SK-N-DZ (cell line): ENCODE results near the gene DYNC1H1.

DNA sequence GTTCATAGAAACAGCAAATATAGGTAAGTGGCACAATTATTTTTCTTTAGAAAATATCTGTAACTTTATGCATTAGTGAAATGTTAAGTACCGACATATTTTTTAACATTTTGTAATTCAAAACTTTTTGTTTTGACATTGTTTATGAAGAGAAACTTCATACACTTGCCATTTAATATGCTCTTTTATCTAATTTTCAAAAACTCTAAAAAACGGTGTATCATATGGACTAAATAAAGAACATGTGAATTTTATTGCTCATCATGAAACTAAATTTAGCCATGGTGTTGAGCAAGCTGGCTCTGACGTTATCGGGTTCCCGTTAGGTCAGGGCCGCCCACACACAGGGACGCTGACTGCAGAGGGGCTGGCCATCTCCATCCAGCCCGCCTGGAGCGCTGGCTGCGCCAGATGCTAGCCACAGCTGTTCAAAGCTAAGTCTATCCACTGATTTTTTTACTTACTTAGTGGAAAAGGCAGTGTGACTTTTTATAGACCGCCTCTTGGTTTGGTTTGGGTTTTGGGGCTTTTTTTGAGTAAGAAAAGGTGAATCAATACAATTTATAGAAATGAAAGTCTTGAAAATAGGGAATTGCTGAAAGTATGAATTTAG is 36.5 kb upstream of the DYNC1H1 start:
RAMPAGE:
- cytosol, long total RNA = no peak
- nucleus, long total RNA = no peak

GRCh38 chr14:101964052-101965214 is at the start of gene DYNC1H1:
DYNC1H1 (plus strand) TSS chr14:101964573.
RAMPAGE:
- cytosol, long total RNA = start-site peak on the plus strand at chr14:101964510-101964622, 58 and 61 reads in 2 replicates
- nucleus, long total RNA = start-site peak on the plus strand at chr14:101964561-101964574, 354 and 11 reads in 2 replicates

RAMPAGE:
- cytosol, long total RNA = no peak
- nucleus, long total RNA = no peak
Measured at GRCh38 chr14:101994057-101994552, 29.7 kb downstream of the DYNC1H1 start.

DNA sequence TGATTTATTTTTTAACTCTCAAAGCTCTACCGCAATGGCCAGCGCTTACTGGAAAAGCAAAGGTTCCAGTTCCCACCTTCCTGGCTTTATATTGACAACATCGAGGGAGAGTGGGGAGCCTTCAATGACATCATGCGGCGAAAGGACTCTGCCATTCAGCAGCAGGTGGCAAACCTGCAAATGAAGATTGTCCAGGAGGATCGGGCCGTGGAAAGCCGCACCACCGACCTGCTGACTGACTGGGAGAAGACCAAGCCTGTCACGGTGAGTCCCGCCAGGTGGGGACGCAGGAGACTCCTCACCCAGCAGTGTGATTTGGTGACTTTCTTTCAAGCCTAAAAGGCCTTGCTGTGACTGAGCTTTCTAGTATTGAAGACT is 32.6 kb downstream of the DYNC1H1 start:
RAMPAGE:
- cytosol, long total RNA = no peak
- nucleus, long total RNA = no peak

RAMPAGE:
- cytosol, long total RNA = no peak
- nucleus, long total RNA = no peak
Measured at GRCh38 chr14:102083453-102084209, 3.2 kb downstream of the HSP90AA1 start.

DNA sequence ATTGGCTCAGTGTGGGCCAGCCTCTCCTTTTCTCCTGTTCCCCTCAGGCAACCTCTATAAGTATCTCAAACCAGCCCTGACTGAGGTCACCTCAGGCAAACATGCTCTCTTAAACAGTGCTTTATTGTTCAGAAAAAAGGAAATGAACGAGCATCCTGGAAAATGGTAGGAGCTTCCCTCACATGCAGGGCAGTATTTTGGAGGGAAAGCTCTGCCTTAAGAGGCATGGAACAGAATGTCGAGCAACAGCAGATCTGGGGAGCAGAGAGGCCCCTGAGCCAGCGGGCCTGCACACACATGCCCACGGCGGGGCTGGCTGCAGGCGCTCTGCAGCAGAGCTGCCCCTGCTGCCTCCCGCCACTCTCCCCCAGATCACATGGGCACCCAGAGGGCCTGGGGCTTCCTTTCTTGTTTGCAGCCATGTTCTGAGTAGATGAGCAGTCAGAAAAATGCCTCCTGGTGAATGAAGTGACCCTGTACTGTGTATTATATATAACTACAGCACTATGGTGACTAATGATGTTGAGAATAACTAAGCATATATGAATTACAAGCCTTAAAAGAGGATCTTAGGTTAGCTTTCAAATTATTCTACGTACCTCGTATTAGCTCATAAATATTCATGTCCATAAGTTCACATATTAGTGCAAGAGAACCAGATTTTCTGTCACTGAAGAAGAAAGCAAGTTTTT is 41.9 kb downstream of the MOK start:
RAMPAGE:
- cytosol, long total RNA = no peak
- nucleus, long total RNA = no peak

GRCh38 chr14:102364757-102365253 is 2.1 kb downstream of the TECPR2 start:
RAMPAGE:
- cytosol, long total RNA = no peak
- nucleus, long total RNA = no peak

RAMPAGE:
- cytosol, long total RNA = no peak
- nucleus, long total RNA = no peak
Measured at GRCh38 chr14:102408260-102409353, 45.9 kb downstream of the TECPR2 start.

DNA sequence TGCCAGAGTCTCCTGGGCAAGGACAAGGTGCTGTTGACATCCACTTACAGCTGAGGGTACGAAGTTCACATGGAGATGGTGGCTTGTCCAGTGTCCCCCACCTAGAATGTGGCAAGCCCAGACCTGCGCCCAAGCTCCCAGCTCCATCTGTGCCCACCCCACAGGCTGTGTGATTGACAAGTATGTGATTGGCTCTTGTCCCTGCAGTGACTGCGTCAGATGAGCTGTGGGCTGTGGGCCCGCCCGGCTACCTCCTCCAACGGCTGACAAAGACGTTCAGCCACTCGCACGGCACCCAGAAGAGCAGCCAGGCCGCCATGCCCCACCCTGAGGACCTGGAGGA is 11.7 kb downstream of the ANKRD9 start:
RAMPAGE:
- cytosol, long total RNA = no peak
- nucleus, long total RNA = no peak

DNA sequence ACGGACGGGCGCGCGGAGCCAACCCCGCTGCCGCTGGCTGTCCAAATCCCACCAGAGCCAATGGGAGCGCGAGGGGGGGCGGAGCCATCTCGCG is 137 bp upstream of the RCOR1 start:
RAMPAGE:
- cytosol, long total RNA = no peak
- nucleus, long total RNA = no peak

DNA sequence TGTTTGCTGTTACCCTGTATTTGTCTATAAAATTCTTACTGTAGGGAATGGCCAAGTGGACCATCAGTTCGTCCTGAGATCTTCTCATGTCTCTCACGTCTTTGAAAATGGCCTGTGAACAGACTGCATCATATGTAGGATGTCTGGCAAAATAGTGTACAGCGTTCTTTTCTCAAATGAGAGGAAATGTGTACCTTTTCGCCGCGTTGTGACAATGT is 1.4 kb downstream of the TRAF3 start:
RAMPAGE:
- cytosol, long total RNA = no peak
- nucleus, long total RNA = no peak

DNA sequence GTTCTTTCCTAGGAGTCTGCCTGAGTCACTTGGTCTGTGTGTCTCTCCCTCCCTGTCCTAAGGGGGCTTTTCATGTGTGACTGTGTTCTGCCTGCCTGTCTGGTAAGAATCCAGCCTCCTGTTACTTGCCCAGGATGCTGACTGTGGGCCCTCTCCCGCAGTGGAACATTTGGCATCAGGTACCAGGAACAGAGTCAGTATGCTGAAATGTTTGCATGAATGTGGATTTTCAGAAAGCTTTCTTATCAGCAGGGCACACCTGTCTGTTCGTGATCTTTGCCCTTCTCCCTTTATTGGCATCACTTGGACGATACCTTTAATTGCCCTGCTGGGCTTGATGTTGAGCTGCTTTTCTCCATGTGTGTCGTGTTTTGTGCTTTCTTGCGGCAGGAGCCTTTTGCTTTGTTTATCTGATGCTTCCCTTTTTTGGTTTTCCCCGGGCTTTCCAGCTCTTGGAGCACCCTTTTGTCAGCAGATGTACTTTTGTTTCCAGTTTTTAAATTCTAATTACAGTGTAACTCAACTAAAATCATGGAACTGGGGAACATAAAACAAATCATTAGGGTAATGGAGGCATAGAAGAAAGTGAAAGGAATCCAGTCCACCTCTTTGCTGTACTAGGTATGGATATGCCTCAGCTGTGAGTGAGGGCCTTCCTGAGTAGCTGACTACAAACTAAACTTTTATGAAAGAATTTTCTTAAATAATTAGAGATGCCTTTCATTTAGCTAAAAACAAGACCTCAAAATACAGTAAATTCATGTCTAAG is 72.5 kb downstream of the TRAF3 start:
RAMPAGE:
- cytosol, long total RNA = no peak
- nucleus, long total RNA = no peak

GRCh38 chr14:102900684-102901674 is 21.5 kb upstream of the AMN start:
RAMPAGE:
- cytosol, long total RNA = no peak
- nucleus, long total RNA = no peak

DNA sequence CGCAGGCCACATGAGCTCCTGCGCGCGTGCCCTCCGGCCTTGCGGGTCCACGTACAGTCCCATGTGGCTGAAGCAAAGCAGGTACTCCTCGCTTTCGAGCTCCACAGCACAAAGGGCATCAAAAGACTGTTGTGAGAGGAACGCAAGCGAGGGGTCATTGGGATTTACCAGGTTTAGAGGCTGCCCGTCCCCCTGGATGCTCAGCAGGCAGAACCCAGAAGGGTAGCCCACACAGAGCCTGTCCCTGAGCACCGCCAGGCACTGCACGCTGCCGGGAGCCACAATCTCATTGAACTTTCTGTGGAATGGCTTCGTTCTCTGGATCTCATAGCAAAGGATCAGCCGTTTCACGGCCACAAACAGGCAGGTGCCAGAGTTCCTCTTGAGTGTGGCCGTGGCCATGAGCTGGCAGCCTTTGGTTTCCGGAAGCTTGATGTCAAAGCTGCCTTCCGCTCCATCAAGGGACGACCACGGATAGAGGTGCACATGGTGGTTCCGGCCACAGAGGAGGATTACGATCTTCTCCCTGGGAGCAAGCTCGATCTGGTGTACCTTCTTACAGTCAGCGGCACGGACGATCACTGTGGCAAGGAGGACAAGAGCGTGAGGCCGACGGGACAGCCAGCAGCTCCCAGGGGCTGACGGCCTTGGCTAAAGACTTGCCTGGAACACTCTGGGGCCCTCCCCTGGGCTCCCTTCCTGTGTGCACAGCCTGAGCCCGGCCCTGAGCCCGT is 21.6 kb downstream of the AMN start:
RAMPAGE:
- cytosol, long total RNA = no peak
- nucleus, long total RNA = no peak

DNA sequence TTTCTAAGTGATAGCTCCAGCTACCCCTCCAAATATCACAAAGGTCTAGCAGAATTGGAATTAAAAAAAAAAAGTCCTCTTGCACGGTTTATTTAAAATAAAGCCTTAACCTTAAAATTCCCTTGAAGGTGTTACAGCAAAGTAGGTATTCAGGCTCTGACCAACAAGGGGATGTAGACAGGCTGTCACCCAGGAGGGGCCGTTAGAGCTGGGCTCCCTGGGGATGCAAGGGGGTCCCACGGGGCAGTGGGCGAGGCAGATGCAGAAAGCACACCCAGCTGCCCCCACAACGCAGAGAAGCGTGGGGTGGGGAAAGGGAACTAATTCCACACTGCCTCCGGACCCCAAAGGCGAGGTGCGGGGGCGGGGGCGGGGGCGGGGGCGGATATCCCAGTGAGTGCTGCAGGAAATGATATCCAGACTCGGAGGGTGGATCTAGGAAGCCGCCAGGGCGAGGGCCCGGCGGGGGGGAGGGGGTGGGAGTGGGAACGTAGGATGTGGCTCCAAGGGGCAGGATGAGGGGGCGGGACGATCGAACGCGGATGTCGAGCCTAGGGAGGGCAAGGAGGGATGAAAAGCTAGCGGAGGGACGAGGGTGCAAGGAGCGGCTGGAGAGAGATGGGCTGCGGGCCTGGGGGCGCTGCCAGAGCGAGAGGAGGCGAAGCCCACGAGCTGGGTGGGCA is 1.0 kb downstream of the CDC42BPB start:
RAMPAGE:
- cytosol, long total RNA = no peak
- nucleus, long total RNA = no peak

GRCh38 chr14:103137693-103138431 is 14.6 kb downstream of the TNFAIP2 start:
RAMPAGE:
- cytosol, long total RNA = no peak
- nucleus, long total RNA = no peak

GRCh38 chr14:103186896-103187709 is 63.8 kb downstream of the TNFAIP2 start:
RAMPAGE:
- cytosol, long total RNA = no peak
- nucleus, long total RNA = no peak

GRCh38 chr14:103201818-103202280 is 78.6 kb downstream of the TNFAIP2 start:
RAMPAGE:
- cytosol, long total RNA = no peak
- nucleus, long total RNA = no peak

DNA sequence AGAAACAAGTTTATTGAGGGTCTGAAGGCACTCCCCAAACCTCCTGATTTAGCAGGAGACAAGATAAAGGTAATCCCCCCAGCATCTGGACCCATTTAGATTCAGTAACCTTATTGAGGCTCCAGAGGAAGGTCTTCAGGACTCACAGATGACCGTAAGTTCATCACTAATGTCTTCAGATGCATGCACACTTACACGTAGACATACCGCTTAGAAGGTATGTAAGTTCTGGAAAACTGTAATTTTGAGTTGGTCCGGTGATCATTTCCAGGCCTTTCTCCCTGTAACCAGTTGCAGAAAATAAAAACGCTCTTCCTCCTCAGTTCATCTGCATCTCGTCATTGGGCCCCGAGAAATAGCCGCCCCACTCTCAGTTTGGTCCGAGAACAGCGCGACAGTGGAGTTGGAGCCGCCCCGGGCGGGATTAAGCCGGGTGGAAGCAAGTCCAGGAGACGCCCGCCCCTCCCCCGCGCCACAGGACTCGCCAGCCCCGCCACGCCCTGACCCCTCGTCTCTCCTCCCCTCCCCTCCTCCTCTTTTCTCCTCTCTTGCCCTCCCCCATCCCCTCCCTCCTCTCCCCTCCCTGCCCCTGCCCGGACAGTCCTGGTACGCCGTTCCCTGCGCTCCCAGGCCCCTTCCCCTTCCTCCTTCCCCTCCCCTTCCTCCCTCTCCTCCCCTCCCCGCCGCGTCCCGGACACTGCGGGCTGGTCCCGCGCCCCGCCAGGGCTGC is 83.7 kb downstream of the TNFAIP2 start:
RAMPAGE:
- cytosol, long total RNA = no peak
- nucleus, long total RNA = no peak

RAMPAGE:
- cytosol, long total RNA = no peak
- nucleus, long total RNA = no peak
Measured at GRCh38 chr14:103208688-103209978, 85.9 kb downstream of the TNFAIP2 start.